Subcutaneous adipose tissue (tissue), 3 donors: ENCODE measurements around a stretch of chr20.

- PRO-cap = no peak
- RAMPAGE, long total RNA, 3 experiments = no peak in any of the 3 experiments
These were observed 31.4 kb upstream of the FAM83D start for GRCh38 chr20:38894949-38895184.

GRCh38 chr20:40279283-40279898 is 409.6 kb downstream of the MAFB start:
- PRO-cap = unidirectional peak, minus-strand start at chr20:40279578
- RAMPAGE, long total RNA, 3 experiments = no peak in any of the 3 experiments

GRCh38 chr20:40323261-40323967 is 365.6 kb downstream of the MAFB start:
- PRO-cap = no peak
- RAMPAGE, long total RNA, 3 experiments = no peak in any of the 3 experiments

- PRO-cap = bidirectional peak, plus-strand start at chr20:40463449, minus-strand start at chr20:40463326
- RAMPAGE, long total RNA, 3 experiments = no peak in any of the 3 experiments
These were observed 225.8 kb downstream of the MAFB start for GRCh38 chr20:40463226-40463659.

DNA sequence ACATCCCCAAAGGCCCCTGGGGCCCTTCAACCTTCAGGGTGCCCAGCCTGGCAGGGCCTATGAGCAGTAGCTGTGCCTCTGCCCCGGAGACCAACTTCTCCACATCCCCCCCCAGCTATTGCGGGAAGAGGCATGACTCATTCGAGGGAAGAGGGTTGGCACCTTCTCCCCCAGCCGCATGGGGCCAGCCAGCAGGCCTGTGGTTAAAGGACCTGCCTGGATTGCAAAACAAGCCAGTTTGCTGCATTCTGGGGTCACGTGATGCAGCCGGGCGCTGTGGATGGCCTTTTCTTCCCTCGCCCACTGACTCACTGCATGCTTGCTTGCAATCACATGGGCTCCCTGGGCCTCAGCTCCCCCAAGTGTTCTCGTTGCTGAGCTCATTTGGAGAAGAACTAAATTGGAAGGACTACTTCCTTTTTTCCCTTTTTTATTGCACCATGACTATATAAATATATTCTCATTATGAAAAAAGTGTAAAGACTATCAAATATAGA is 182.5 kb downstream of the MAFB start:
- PRO-cap = unidirectional peak, plus-strand start at position 387 of the sequence
- RAMPAGE, long total RNA, 3 experiments = no peak in any of the 3 experiments

GRCh38 chr20:40686995-40687313 is 2.1 kb downstream of the MAFB start:
- PRO-cap = no peak
- RAMPAGE, long total RNA, 3 experiments = no peak in any of the 3 experiments

DNA sequence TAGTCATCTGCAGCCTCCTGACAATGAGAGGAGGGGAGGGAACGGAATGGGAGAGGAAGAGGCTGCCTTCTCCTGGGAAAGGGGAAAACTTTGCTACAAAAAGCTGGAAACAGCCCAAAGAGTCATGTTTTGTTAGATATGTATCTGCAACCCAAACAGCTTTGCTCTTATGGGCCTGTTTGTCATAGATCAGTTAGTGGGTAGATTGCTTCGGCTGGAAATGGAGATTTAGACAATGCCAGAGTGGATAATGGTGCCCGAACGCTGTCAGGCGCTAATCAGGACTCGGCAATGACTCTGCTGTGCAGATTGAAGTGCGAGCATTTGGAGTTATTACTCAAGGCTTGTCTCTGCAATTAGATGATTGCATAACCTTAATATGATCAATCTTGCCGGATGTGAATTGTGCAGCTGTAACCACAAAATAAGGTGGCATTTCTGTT is 92.4 kb upstream of the MAFB start:
- PRO-cap = unidirectional peak, minus-strand start at position 293 of the sequence
- RAMPAGE, long total RNA, 3 experiments = no peak in any of the 3 experiments

DNA sequence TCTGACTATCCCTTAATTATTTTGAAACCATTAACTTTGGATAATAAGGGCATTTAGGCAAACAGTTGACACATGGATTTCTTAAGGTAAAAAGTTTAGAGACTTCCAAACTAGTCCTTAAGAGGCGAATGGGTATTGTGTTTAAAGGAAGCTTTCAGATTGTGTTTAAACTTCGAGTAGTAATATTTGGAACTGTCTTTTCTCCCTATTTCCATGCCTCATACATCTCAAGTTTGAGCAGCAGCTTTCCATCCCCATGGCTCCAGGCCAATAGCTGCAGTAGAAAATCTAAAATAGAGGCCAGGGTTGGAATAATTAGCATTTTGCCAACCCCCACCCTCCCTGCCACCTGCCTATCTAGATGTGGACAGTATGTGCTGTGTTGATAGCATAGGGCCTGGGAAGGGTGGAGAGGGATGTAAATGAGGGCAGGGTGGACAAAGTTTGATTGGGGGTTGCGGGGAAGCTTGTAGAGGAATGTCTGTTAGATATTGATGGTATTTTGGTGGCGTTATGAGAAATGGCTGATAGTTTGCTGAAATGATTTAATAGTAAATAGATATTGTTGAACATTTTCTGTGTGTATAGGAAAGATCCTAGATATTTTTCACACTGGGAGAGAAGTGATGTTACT is 5.6 kb downstream of the TOP1 start:
- PRO-cap = no peak
- RAMPAGE, long total RNA, 3 experiments = no peak in any of the 3 experiments

DNA sequence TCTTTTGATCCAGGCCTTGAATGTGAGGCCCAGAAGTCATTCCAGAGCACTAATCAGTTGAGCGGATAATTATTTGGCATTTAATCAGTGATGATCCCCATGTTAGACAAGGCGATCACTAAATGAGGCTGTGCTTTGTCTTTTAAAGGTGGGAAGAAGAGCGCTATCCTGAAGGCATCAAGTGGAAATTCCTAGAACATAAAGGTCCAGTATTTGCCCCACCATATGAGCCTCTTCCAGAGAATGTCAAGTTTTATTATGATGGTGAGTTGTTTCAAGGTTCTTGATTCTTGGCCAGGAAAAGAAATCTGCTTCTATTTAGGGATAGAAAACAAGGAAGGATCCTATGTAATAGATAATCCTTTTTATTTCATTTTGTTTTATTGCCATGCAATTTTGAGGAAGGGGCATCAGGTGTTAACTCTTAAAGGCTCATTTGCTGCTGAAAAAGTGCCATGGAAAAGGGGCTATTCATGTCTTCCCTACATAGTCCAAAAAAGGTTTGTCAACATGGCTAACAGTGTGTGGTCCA is 45.0 kb upstream of the PLCG1 start:
- PRO-cap = no peak
- RAMPAGE, long total RNA, 3 experiments = no peak in any of the 3 experiments

DNA sequence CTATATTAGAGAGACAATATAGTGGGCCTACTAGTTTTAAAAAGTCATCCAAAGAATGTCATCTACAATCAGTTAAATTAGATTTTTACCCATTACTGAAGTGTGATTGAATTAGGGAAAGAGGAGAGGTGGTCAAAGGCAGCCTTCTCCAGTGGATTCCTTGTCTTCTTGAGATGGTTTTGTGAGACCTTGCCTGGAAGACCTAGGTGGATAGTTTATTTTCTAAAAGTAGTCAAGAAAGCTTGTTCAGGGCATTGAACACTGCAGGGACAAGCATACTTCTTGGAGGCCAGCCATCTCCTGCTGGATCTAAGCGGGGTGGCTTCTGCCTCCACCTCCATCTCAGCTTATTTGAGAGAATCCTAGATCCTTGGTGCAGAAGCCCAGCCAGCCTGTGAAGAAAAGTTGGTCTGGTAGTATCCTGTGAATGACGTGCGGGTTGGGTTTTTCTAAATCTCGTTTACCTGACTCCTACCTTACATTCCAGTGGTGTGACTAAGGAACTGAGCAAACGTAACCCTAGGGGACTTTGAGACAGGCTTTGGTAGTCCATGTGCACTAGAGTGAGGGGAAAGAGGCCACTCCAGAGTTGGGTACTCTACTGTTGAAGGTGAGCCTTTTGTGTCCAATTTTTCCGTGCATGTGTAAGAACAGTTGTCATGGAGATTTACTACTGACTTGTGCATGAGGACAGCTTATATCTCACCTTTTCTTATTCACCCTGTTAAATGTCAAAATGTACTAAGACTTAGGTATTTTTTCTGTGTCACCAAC is 26.6 kb upstream of the PLCG1 start:
- PRO-cap = no peak
- RAMPAGE, long total RNA, 3 experiments = no peak in any of the 3 experiments

GRCh38 chr20:41192922-41193595 is 55.7 kb downstream of the PLCG1 start:
- PRO-cap = no peak
- RAMPAGE, long total RNA, 3 experiments = no peak in any of the 3 experiments

DNA sequence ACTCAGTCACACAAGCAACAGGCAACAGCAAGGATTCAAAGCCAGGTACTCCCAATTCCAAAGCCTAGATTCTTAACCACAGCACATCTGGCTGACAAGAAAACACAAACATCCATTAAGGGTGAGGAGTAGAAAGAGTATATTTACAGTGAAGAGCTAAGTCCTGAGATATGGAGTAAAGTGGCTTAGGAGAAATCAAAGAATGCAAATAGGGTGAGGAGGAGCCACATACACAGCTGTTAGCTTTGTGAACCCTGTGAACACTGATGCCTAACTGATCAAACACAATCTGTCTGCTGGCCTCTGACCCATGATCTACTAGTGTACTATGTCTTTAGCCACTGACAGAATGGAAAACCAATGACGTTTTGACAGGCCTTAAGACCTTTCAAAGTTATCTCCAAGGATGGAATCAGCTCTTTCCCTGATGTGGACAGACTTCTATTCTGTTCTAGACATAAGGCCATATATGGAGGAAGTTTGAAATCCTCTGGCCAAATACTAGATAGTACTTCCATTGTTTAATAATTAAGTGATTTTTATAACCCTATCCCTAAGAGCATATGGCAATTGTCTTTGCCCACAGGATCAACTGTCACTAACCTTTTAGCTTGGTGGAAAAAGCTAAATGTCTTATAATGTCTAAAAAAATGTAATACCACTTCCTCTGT is 75.1 kb downstream of the ZHX3 start:
- PRO-cap = no peak
- RAMPAGE, long total RNA, 3 experiments = no peak in any of the 3 experiments

- PRO-cap = bidirectional peak, plus-strand start at chr20:41617832, minus-strand start at chr20:41617787
- RAMPAGE, long total RNA, 3 experiments = no peak in any of the 3 experiments
These were observed 799 bp downstream of the CHD6 start for GRCh38 chr20:41617257-41617899.

- PRO-cap = no peak
- RAMPAGE, long total RNA, 3 experiments = no peak in any of the 3 experiments
These were observed 51.9 kb upstream of the CHD6 start for GRCh38 chr20:41670016-41670502.

- PRO-cap = bidirectional peak, plus-strand start at chr20:41692998, minus-strand start at chr20:41692833
- RAMPAGE, long total RNA, 3 experiments = no peak in any of the 3 experiments
These were observed 74.4 kb upstream of the CHD6 start for GRCh38 chr20:41692463-41693098.

DNA sequence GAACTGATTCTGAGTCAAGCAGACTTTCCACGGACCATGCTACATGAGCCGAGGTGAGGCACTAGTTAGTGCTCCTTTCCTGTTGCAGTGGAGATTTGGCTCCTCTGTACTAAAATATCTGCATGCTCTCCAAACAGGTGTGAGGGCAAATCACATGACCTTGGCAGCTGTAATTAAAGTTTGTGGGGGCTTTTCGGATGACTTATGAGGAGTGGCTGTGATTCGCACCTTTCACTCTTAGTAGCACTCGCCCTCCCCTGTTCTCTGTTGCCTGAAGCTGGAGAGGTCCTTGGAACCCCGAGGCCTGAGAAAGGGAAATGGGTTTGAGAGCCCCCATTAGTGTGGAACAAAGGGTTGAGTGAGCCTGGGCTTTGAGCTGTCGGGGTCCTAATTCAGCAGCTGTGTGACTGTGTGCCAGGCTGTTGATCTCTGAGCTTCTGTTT is 16.0 kb downstream of the GTSF1L start:
- PRO-cap = no peak
- RAMPAGE, long total RNA, 3 experiments = no peak in any of the 3 experiments

DNA sequence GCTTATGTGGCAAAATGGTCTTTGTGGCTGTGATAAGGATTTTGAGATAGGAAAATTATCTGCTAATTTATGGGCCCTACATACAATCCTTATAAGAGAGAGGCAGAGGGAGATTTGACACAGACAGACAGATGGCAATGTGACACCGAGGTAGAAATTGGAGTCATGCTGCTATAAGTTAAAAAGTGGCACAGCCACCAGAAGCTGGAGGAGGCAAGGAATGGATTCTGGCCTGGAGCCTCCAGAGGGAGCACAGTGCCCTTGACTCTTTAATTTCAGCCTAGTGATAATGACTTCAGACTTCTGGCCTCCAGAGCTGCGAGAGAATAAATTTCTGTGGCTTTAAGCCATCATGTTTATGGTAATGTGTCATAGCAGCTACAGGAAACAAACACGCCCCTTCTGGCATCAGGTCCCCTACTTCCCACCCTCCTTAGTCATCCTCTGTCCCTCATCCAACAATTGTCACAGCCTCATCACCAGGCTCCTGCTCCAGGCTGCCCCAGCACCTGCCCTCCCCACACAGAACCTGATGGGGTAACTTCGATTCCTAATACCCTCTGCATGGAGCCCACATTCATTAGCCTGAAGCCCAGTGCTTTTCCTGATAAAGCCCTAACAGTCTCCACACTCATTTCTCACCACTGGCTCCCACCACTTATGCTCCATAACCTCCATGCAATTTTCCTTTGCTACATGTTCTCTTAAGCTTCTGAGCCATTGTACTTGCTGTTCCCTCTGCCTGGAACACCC is 69.8 kb upstream of the TOX2 start:
- PRO-cap = no peak
- RAMPAGE, long total RNA, 3 experiments = no peak in any of the 3 experiments

DNA sequence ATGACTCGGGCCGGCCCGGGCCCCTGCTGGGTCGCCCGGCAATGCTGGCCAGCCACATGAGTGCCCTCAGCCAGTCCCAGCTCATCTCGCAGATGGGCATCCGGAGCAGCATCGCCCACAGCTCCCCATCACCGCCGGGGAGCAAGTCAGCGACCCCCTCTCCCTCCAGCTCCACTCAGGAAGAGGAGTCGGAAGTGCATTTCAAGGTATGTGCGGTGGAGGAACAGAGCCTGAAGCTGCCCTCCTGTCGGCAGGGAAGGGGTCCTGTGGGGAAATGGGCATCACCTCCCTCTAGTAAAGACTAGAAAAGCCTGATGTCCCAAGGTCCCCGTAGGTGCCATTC is 135.7 kb downstream of the JPH2 start:
- PRO-cap = no peak
- RAMPAGE, long total RNA, 3 experiments = start-site peak on the plus strand in 1 of 3 experiments, centred at position 200 of the sequence, 6 reads per replicate

GRCh38 chr20:44054835-44055590 is 132.0 kb downstream of the JPH2 start:
- PRO-cap = no peak
- RAMPAGE, long total RNA, 3 experiments = start-site peak on the plus strand in 1 of 3 experiments, at chr20:44054888-44055353 at its widest, 6 reads per replicate

- PRO-cap = no peak
- RAMPAGE, long total RNA, 3 experiments = no peak in any of the 3 experiments
These were observed 1.6 kb downstream of the OSER1 start for GRCh38 chr20:44208577-44209700.